Metastatic Liver Carcinoma in the Lung (tissue), 2 donors: ENCODE data around the genes DNAJB12 and FUT11.

GRCh38 chr10:72060533-72060951, 27.8 kb downstream of the SPOCK2 start:
- PRO-cap, 2 experiments, result no peak in any of the 2 experiments

DNA sequence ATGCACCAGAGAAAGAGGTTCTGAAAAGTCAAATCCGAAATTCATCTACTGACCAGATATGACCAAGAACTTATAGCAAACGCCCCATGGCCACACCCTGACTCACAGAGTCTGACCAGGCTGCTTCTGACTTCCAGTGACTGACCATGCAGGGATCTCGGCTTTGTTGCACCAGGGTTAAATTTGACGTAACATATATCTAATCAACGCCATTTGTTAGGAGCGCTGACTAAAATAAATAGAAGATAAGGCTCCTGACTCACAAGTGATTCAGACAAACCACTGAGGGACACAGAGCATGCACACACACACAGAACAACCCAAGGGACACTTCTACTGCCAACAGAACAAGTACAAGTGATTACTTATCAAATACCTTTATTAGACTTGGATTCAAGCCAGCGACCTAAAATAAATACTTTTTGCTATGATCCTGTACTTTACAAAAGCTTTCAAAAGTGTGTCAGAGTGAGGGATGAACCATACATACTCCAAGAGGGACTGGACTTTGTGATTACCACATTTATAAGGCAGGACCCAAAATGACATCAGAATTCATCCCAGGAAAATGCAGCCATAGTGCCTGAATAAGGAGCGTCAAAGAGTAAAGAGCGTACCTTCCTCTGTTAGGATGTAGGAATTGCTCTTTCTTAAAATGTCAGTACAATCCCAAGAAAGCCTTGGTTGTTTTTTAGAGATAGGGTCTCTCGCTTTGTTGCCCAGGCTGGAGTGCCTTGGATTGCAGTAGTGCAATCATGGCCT, 9.5 kb upstream of the SPOCK2 start:
- PRO-cap, 2 experiments, result peak in 1 of 2 experiments; most common plus-strand start position 277 of the sequence (in 1); most common minus-strand start position 142 of the sequence (in 1)

DNA sequence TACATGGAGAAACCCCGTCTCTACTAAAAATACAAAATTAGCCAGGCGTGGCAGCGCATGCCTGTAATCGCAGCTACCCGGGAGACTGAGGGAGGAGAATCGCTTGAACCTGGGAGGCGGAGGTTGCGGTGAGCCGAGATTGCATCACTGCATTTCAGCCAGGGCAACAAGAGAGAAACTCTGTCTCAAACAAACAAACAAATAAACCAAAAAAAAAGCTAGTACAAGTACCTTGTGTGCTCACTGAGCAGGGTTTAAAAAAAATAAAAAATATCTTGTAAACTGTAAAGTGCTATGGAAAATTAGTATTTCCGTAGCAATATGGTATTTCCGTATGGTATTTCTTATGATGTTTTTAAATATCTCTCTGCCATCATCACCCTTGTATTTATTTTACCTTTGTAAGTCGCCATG, 11.3 kb upstream of the SPOCK2 start:
- PRO-cap, 2 experiments, result no peak in any of the 2 experiments

GRCh38 chr10:72254403-72254944, 19.2 kb upstream of the DDIT4 start:
- PRO-cap, 2 experiments, result no peak in any of the 2 experiments

DNA sequence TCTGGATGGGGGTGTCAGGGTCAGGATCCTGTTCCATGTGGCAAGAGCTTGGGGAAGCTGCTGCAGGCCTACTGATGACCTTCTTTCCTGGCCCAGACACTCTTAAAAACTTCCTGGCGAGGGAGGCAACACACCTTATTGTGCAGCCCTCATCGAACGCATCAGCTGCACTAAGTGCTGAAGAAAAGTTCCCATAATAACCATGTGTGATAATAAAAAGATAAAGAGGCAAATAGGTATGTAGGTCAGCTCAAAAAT, 13.7 kb upstream of the DDIT4 start:
- PRO-cap, 2 experiments, result no peak in any of the 2 experiments

DNA sequence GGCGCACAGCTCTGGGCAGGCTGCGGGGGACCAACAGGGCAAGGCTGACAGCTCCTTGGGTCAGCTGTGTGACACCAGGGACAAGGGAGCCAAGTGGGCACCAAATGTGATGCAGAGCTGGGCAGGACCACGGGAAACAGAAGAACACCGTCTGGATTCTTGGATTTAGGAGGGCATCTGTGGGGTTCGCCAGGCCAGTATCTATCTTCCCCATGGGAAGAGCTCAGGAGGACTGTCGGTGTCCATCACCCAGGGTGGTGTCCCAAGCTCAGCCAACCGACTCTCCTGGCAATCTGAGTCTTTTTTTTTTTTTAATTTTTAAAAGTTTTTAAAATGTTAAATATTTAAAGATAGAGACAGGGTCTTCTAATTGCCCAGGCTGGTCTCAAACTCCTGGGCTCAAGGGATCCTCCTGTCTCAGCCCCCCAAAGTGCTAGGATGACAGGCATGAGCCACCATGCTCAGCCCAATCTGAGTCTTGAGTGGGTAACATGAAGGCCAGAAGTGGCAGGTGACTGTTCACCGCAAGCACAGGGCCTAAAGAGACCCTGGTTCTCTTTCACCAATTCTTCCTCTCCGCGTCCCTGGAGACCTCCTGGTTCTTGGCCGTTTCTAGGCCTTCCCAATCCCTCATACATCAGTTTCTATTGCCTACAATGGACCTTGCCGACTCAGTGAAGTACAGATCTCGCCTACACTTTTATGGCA, 11.0 kb downstream of the DNAJB12 start:
- PRO-cap, 2 experiments, result no peak in any of the 2 experiments

GRCh38 chr10:72350621-72351339, 3.9 kb downstream of the DNAJB12 start:
- PRO-cap, 2 experiments, result no peak in any of the 2 experiments

- PRO-cap, 2 experiments, result peak in 2 of 2 experiments; most common plus-strand start chr10:72355023 (in 2); most common minus-strand start chr10:72354572 (in 1)
Observed at GRCh38 chr10:72354448-72355707, at the start of gene DNAJB12. Gene DNAJB12, minus strand, starts transcription at chr10:72354919.

DNA sequence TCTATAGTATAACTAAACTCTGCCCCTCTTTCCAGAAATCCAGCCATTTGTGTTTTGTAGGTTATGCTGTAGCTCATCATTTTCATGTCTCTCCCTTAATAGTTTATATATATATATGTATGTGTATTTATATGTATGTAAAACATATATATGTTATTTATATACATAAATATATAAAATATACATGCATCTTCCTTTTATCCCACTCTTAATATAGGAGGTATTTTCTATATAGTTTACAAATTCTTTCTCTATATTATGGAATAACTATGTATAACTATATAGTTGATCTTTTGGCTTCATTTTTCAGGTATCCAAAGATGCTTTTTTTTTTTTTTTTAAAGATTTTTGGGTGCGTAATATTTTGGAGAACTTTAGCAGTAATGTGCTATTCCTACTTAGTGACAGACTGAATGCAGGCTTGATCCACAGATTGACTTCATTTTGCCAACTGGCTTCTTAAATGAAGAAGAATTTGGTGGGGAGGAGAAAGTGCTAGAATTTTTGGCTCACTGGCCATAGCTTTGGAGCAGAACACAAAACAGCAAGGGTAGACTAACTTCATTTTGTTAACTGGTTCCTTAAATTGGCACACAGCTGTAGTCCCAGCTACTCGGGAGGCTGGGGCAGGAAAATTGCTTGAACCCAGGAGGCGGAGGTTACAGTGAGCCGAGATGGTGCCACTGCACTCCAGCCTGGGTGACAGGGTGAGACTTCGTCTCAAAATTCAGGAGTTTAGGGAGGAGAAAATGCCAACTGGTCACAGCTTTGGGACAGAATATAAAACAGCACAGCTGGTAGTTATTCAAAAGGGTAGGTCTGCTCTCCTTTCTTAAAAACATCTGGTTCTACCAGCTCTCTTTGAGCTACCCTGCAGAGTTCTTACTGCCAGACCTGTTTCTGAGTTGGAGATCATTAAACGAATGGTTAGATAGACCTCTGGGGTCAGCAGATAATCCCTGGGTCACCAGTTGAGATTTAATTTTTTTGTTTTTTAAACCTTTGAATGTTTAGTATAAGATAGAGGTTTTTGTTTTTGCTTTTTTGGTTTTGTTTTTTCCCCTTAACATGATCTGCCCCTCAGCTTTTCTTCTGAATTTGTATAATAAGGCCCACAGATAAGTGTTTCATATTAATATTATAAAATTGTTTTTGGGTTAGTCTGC, 52.3 kb downstream of the MCU start:
- PRO-cap, 2 experiments, result no peak in any of the 2 experiments

DNA sequence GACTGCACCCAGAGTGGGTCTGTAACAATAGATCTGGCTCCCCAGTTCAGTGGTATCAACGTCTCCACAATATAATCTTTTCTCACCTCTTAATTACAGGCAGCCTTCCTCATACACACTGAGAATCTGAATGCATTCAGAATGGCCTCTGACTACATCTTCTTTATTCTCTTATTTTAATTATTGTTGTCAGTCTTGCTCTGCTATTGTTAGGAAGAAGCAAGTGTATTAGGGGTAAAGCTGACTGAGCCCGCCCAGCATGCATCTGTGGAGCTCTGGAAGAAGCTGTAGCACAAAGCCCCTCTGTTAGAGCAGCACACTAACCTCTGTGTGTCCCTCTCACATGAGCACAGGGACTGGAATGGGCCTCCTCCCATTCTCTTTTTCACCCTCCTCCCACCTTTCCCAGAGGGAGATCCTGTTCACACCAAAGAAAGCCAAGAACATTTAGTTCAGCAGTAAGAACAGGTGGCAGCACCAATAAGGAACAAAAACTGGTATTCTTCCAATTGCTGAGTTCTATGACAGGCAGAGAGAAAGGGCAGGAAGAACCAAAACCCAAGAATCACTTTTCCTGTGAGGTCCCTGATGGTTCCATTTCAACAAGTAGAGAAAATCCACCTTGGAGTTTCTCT, 37.9 kb downstream of the USP54 start:
- PRO-cap, 2 experiments, result no peak in any of the 2 experiments

- PRO-cap, 2 experiments, result no peak in any of the 2 experiments
Observed at GRCh38 chr10:73765721-73766296, 6.3 kb upstream of the FUT11 start.

- PRO-cap, 2 experiments, result peak in 2 of 2 experiments; most common plus-strand start chr10:73772280 (in 1); most common minus-strand start chr10:73772203 (in 1)
Observed at GRCh38 chr10:73772014-73772774, at the start of gene FUT11. Gene FUT11, plus strand, starts transcription at chr10:73772276.

DNA sequence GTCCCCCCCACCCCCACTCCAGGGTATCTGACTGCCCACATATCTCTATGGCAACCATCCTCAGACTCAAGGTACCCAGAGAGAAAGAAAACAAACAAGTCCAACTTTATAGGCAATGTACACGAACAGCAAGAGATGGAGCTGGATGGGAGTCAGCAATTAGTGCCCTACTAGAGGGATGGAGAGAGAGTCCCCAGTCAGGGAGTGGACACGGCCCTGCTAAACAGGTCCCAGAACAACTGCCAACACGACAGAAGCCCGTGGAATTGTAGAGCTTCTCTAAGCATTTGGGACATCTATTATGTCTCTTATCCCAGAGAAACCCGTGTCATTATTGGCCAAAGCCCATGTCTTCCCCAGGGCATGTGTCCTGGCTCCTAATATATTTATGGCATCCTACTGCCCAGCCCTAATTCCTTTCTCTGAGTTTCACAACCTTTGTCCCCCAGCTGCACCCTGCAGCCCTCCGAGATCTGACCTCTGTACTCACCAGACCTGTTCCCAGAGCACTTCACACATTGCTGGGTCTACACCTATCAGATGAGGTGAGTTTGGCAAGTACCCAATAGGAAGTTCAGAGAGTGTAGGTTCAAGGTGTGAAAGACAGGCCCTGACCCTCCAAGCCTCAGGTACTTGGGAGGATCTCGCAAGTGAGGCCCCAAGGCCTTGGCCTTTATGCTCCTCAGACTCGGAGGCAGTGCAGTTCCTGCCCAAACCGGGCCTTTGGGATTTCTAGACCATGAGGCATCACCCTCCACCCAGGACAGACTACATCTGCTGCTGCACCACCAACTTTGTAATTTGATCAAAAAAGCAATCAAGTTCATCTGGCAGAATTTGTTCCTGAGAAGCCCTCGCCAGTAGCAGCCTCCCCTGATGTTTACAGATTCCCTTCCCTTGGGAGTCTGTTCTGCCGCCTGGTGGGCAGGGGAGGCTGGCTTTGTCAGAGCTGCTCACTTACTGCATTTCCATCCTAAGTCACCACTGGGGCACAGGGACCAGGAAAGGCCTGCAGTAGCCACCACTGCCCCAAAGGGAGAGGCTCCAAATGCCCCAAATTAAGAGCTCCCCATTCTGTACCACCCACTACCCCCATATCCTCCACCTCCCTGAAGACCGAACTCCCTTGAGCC, 2.4 kb downstream of the CAMK2G start:
- PRO-cap, 2 experiments, result no peak in any of the 2 experiments

GRCh38 chr10:73874916-73875276, 541 bp upstream of the CAMK2G start:
- PRO-cap, 2 experiments, result no peak in any of the 2 experiments

GRCh38 chr10:74217961-74218564, 67.0 kb downstream of the ADK start:
- PRO-cap, 2 experiments, result no peak in any of the 2 experiments

GRCh38 chr10:74889388-74889998, 63.1 kb downstream of the KAT6B start:
- PRO-cap, 2 experiments, result no peak in any of the 2 experiments

DNA sequence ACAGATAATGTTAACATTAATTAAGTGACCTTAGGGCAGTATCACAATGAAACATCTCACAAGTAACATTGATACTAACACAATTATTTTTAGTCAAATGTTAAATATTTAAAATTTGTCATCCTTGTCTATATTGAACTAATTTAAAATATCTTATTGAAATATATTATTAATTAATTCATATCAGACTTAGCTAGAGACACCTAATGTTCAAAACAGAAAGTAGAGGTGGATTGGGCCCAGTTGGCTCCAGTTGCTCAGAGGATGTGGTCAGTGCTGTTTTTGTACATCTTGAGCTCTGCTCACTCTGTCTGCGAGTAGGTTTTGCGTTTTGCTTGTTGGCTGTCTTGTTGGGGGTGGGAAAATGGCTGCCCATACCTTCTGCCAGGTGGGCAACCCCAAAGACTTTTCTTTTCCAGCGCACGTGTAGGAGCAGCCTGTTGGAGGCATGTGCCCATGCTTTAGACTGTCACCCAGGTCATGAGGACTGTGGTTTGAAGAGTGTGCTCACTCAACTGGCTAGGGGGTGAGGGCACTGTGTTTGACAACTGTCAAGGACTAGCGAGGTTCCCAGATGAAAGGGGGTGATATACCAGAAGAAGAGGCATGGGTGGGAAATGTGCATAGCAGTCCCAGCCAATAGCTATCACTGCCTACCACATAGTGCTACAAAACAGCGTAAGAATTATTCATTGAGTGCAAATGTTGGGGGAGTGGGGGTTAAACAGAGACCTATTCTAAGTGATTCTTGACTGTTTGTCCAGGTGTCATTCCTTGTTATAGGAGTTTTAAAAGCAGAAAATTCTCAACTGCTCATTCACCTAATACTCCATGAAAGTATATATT, 73.9 kb downstream of the KAT6B start:
- PRO-cap, 2 experiments, result no peak in any of the 2 experiments

- PRO-cap, 2 experiments, result no peak in any of the 2 experiments
Observed at GRCh38 chr10:74926821-74927452, 100.5 kb downstream of the KAT6B start.

DNA sequence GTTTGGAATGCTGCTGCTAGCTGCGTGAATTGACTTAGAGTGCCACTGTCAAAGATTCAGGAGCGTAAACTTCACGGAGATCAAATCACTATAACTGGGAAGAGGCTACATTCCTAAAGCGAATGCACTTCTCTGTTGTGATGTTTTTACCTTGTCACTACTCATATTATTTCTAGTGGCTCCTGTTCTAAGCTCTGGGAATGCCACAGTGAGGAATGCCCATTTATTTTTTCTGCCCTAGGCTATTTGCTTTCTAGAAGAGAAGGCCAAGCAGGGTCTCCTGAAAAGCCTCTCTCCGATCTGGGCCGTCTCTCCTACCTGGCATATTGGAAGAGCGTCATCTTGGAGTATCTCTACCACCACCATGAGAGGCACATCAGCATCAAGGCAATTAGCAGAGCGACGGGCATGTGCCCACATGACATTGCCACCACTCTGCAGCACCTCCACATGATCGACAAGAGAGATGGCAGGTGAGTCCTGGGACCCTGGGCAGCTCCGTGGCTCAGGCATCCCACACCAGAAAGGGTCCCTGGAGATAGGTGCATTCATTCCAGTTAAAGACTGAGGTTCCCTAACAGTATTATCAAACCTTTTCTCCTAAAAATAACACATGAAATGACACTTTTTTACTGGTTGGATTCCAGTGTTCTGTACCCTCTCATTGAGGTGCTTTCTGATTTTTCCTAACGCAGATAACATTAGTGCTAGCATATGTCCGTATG, 52.9 kb downstream of the DUSP29 start:
- PRO-cap, 2 experiments, result no peak in any of the 2 experiments

DNA sequence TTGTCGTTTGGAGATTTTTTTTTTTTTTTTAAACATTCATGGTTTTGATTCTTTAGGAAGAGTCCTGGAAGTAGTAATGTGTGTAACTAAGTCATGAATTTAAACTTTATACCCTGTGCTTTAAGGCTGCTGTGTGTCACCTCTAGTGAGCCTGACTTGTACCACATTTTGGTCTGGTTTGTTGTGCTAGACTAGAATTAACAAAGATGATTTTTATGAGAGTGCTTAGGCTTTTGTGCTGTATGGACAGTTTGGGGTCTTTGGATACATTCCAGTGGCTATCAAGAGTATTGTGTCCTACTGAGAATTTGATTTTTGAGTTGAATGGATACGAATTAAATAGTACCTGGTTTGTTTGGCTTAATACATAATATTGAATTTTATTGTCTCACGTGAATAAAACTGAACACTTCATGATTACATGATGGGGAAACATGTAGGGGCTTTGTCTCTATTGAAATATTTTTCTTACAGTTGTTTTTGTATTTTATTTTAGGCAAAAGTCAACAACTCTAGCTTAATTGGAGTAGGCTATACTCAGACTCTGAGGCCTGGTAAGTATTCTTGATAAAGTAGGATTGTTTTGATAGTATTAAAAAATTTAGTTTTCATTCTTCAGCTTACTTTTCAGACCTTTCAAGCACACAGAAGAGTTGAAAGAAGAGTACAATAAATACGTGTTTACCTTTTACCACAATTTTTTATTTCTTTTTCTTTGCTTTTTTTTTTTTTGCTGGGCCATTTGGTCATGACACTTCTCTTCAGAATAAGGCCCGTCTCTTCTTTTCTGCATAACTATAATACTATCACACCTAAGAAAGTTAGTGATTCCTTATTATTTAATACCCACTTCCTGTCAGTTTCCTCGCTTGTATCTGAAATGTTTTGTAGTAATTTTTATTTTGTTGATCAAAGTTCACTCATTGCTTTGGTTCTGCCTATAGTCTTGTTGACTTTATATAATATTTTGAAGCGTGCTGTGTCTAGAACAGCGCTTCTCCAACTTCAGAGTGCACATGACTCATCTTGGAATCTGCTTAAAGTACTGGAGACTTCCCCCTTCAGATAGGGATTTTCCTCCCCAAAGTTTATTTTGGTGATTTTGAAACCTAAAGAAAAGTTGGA, 6.2 kb downstream of the COMTD1 start:
- PRO-cap, 2 experiments, result no peak in any of the 2 experiments